Sternocleidomastoid (tissue), 1 donor: Measurements from ENCODE around the gene DOHH.

GRCh38 chr19:3478313-3479494, 1.6 kb downstream of the SMIM24 start:
- PRO-cap = no peak

DNA sequence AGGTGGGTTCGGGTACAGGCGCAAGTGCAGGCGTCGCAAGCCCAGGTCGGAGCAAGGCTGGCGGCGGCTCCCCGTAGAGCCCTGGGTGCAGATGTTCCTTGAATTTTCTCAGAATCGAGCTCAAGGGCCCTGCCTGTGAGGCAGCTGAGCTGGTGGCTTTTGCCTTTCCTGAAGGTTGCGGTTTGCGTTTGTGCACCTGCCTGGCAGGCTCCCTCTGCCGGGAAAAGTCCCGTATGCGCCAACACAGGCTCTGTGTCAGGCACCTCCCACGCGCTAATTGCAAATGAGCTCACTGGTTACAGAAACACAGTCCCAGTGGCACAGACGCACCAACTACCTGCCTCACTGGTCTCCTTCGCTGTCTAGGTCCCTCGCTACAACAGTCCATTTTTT, 5.9 kb downstream of the DOHH start:
- PRO-cap = no peak

DNA sequence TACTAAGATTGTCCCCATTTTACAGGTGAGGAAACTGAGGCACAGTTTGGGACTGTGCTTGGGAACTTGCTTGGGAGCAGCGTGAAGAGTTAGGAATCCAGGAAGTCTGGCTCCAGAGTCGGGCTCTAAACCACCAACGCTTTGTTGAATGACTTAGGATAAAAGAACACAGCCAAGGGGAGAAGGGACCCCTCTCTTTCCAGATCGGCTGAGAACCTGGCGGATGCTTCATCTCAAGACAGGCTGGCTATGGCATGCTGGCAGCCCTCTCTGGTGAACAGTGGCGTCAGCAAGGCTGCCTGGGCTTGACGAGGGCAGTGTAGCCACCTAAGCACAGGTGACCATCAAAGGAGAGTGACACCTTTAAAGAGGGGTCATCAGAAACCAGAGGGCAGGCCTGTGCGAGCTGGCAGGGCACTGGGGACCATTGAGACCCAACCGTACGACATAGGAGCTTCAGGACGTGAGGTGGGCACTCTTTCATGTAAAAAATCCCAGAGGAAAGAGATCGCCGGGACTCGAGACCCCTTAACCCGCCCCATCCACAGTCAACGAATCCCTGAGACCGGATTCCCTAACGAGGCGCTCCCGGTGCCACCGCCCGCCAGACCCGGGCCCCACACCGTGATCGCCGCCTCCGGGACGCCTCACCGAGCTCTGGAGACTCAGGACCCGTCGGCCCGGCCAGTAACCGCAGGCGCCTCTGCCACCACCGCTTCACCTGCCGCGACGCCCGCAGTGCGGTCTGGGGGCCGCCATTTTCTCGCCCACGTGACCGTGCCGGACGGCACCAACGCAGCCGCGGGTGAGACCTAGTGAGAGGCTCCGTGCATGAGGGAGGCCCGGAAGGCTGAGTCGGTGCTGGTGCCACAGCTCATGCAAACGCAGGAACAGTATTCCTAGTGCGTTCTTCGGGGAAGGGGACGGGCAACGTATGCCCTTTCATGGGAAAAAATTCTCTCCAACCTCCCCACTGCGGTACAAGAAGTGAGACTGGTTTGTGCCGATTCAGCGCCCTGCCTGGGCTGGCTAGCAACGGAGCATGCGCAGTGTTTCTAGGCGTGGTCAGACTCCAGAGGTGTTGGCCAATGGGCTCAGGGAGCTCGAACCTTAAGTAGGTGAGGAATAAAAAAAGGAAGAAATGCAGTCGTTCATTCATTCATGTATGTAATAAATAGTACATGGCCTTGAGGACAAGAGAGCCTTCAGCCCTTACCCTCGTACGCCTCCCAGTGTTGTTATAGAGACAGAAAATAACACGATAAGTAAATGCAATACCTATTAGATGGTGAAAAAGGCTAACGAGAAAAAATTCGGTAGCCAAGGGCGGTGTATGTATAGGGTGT, at the start of gene DOHH:
Gene DOHH (minus strand): TSS at position 765 of the 1,346 bp plus-strand sequence.
- PRO-cap = unidirectional peak, minus-strand start at position 773 of the sequence

DNA sequence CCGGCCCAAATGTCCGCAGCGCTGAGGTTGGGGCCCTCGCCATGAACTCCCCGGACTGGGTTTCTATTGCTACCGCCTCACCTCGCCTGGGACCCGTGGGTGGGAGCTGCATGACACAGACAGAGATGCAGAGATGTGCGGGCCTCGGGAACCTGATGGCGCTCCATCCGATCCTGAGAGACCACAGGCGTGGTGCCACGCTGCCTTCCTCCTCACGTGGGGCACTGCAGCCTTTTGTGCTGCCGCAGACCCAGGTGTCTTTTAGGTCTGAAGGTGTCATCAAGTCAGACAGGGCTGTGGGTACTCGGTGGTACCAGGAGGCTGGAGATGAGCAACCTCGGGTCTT, 4.8 kb downstream of the FZR1 start:
- PRO-cap = no peak

- PRO-cap = no peak
Observed at GRCh38 chr19:3523914-3525252, 14.6 kb upstream of the TEKTIP1 start.

GRCh38 chr19:3528856-3529554, 10.0 kb upstream of the TEKTIP1 start:
- PRO-cap = no peak

GRCh38 chr19:3548507-3549201, 8.7 kb downstream of the MFSD12 start:
- PRO-cap = no peak

DNA sequence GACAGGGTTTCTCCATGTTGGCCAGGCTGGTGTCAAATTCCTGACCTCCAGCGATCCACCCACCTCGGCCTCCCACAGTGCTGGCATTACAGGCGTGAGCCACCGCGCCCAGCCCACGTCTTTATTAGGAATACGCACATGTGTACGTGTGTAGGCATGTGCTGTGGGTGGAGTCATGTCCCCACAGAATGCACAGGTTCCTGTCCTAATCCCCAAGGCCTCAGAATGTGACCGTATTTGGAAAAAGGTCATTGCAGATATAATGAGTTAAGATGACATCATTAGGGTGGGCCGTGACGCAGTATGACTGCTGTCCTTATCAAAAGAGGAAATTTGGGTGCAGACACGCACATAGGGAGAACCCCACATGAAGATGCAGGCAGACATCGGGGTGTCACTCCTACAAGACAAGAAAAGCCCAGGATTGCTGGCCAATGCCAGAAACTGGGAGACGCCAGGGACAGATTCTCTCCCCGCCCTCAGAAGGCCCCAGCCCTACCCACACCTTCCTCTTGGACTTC, 4.0 kb upstream of the HMG20B start:
- PRO-cap = no peak

GRCh38 chr19:3636323-3636538, 9.6 kb upstream of the CACTIN start:
- PRO-cap = no peak

GRCh38 chr19:3636539-3636741, 9.8 kb upstream of the CACTIN start:
- PRO-cap = no peak

GRCh38 chr19:3682608-3683389, 17.5 kb downstream of the PIP5K1C start:
- PRO-cap = no peak

GRCh38 chr19:3688267-3689150, 11.8 kb downstream of the PIP5K1C start:
- PRO-cap = no peak

- PRO-cap = no peak
Observed at GRCh38 chr19:3692940-3693810, 7.1 kb downstream of the PIP5K1C start.

DNA sequence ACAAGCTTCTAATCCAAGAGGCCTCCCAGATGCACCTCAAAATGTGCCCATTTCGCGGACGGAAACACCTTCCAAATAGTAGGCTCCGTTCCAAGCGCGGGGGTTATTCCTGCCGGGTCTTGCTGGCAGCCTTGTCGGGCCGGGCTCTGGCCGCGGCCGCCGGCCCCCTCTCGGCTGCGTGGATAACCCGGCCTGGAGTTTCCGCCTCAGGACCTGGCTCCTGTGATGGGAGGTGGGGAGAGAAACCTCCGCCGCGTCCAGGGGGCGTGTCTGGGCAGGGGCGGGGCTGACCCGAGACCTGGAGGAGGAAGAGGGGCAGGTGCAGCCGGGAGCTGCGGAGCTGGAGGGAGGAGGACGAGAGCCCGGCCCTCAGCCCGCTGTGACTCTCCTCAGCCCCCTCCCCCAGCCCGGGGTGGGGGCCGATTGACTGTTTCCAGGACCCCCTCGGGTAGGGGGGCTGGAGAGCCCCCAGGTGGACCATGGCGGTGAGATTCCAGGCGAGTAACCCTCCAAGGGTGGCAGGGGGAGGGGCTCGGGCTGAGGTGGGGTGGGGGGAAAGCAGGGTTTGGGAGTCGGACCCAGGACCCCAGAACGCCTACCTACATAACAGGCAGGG, 13.3 kb downstream of the TJP3 start:
- PRO-cap = bidirectional peak, plus-strand start at position 318 of the sequence, minus-strand start at position 148 of the sequence; unidirectional peak, plus-strand start at position 318 of the sequence

DNA sequence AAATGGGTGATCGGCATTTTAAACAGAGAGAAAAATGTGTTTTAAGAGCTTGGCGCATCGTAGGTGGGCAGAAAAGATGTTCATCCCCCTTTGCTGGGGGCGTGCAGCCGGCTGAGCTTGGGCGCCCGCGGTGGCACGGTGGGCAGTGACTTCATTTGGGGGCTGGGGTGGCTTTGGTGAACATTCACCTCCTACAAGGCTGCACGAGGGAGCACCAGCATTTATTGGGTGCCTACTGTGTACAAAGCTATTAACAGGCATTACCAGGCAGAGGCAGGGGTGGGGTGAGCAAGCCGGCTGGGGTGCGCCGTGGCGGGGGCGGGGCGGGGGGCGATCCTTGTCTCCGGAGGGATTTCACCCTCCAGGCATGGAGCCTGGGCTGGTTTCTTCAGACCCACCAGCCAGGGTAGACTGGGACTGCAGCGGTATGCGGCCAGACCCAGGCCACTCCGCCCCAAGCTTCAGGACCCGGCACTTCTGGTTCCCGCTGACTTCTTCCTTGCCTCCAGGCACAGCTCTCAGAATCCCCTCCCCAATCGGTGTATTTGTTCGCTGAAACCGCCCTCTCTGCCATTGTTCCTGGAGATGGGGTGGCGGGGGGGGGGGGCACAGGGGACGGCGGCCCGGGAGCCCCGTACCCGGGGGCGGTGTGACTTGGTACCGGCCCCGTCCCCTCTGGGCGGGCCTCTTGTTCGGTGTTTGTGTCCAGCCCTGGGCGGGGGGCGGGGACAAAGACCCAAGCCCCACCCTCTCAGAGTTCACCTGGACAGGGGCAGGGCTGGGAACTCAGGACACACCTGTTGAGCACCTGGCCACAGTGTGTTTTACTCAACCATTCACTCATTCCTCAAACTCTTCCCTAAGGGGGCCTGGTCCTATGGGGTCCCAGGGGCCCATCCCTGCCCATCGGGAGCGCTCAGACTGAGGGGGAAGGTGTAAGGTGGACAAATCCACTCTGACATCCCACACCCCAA, 14.4 kb downstream of the TJP3 start:
- PRO-cap = unidirectional peak, minus-strand start at position 677 of the sequence

DNA sequence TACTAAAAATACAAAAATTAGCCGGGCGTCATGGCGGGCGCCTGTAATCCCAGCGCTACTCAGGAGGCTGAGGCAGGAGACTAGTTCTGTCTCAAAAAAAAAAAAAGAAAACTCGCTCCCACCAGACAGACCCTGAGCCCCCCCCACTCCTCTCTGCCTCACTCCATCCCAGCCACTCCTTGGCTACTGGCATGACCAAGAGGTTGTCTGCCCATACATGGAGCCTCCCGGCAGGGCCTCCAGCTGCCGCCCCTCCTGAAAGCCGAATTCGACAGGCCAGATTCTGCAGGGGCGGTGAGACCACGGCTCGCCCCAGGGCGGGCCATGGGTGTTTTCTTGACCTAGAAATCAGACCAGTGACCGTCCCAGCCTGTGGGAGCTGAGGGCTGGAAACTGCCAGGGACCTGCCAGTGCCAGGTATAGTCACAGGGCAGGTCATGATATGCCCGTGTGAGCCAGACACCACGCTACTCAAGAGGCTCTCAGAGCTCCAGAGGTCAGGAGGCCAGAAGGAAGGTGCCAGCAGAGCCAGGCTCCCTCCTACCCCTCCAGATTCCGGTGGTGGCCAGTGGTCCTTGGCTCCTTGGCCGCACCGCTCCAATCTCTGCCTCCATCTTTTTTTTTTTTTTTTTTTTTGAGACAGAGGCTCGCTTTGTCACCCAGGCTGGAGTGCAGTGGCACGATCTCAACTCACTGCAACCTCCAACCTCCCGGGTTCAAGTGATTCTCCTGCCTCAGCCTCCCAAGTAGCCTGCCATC, 16.8 kb downstream of the DAPK3 start:
- PRO-cap = no peak

- PRO-cap = no peak
Observed at GRCh38 chr19:4052061-4052593, 14.6 kb downstream of the ZBTB7A start.

- PRO-cap = no peak
Observed at GRCh38 chr19:4131019-4131471, 7.1 kb upstream of the MAP2K2 start.

GRCh38 chr19:4149354-4150008, 4.0 kb upstream of the CREB3L3 start:
- PRO-cap = no peak

DNA sequence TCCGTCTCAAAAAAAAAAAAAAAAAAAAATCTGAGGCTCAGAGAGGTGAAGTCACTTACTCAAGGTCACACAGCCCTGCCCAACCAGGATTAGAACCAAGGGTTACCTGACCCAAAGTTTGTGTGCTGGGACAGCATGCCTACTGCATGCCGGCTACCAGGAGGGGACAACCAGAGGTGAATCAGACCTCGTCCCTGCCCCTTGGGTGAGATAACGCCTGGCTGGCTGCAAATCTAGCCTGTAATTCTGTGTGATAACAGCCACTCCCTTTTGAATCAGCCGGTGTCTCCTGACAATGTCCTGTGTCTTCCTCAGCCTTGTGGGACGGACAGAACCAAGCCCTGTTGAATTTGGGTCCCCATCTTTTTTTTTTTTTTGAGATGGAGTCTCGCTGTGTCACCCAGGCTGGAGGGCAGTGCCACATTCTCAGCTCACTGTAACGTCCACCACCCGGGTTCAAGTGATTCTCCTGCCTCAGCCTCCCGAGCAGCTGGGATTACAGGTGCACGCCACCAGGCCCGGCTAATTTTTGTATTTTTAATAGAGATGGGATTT, 5.4 kb downstream of the CREB3L3 start:
- PRO-cap = no peak